Mammary microvascular endothelial cell (primary cell): ENCODE measurements around a stretch of chr13.

DNA sequence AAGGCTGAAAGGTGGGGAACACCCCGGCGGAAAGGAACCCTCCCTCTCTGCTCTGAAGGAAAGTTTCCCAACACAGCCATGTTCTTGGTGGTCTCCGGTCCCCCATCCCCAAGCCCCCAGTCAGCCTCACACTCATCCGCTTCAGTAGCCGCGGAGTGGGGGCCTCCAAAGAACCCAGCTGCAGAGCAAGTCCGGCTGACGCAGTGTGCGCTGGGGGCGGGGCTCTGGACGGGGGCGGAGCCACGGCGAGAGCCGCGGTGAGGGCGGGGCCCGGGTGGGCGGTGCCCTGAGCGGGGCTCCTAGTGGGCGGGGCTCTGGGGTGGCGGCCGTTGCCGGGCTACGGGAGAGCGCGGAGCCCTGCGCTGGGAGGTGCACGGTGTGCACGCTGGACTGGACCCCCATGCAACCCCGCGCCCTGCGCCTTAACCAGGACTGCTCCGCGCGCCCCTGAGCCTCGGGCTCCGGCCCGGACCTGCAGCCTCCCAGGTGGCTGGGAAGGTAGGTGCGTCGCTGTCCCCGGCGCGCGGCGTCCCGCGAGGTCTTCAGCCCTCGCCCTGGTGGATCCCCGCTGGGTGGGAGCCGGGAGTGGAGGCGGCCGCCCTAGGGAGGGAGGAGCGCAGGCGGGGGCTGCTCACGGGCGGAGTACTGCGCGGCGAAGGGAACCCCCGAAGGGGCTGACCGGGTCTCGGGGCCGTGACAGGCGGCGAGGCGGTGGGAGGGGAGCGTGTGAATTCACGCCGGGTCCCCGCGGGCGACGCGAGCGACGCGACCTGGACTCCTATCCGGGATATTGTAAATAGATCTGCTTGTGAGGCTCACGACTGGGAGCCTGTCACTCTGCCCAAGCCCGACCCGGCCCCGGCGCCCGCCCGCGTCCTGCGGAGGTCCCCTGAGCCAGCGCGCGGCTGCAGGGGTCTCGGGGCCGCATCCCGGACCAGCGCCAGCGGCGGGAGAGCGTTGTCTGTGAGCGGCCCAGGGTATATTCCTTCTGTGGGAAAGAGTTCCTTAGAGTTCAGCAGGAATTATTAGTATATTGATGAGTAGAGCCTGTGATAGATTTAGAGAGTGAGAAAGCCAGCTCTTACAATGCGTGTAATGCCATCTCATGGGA is 9.2 kb downstream of the TNFRSF19 start:
- RAMPAGE, long total RNA = no peak

GRCh38 chr13:23637593-23638058 is 67.4 kb downstream of the TNFRSF19 start:
- RAMPAGE, long total RNA = no peak

DNA sequence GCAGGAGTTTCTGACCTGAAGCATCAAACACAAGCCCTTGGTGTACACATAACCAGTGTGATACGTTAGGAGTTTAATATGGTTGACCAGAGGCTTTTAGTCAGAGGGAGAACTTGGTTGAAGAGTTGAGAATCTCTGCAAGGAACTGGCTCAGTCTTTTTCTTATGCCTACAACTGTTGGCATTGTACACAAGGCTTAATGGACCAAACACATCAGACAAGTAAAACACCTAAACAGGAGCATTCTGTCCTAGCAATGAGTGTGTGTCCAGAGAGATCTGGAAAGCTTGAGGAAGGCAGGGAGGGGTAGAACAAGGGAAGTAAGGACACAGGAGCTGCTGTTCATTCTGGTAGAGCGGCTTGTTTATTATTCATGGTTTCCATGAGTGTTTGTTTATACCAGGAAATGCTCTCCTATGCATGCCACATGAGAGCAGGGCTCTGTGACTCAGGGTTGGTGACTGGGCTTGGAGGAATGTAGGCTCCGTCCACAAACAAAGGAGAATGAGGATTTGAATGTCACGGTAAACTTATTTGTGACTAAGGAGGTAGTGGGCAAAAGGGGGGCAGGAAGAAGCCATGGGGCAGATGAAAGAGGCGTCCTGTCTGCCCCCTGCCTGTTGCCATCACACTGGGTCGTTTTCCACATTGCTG is 11.9 kb upstream of the SPATA13 start:
- RAMPAGE, long total RNA = no peak

GRCh38 chr13:24194328-24194924 is 33.9 kb downstream of the SPATA13 start:
- RAMPAGE, long total RNA = no peak

DNA sequence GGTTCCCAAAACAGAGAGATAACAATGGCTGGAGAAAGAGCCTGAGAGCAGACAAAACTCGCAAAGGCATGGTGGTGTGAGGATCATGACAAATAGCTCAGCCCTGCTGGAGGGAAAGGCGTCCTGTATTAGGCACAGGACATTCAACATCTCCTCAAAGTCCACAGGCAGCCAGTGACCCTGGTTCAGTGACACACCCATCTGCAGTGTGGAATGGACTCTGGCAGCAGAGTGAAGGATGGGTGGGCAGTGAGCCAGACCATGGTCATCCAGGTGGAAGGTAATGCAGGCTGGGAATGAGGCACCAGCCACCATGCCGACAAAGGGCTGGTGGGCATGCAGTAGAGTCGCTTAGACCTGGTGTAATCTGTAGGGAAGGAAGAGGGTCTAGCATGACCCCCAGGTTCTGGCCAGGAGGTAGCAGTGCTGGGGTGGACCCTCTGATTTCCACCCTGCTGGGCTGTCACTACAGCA is 57.5 kb downstream of the SPATA13 start:
- RAMPAGE, long total RNA = no peak

DNA sequence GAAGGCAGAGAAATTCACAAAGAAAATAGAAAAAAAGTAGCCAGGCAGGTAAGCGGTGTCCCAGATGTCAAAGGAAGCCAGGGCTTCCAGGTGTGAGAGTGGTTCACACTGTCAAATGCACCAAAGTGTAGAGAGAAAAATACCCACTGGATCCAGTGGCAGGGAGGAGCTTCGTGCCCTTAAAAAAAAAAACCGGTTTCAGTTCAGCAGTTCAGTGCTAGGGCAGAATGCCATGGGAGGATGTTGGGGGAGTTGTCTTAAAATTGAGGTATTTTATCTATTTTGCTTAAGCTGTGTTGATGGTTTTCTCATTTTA is 47.8 kb upstream of the C1QTNF9 start:
- RAMPAGE, long total RNA = no peak

DNA sequence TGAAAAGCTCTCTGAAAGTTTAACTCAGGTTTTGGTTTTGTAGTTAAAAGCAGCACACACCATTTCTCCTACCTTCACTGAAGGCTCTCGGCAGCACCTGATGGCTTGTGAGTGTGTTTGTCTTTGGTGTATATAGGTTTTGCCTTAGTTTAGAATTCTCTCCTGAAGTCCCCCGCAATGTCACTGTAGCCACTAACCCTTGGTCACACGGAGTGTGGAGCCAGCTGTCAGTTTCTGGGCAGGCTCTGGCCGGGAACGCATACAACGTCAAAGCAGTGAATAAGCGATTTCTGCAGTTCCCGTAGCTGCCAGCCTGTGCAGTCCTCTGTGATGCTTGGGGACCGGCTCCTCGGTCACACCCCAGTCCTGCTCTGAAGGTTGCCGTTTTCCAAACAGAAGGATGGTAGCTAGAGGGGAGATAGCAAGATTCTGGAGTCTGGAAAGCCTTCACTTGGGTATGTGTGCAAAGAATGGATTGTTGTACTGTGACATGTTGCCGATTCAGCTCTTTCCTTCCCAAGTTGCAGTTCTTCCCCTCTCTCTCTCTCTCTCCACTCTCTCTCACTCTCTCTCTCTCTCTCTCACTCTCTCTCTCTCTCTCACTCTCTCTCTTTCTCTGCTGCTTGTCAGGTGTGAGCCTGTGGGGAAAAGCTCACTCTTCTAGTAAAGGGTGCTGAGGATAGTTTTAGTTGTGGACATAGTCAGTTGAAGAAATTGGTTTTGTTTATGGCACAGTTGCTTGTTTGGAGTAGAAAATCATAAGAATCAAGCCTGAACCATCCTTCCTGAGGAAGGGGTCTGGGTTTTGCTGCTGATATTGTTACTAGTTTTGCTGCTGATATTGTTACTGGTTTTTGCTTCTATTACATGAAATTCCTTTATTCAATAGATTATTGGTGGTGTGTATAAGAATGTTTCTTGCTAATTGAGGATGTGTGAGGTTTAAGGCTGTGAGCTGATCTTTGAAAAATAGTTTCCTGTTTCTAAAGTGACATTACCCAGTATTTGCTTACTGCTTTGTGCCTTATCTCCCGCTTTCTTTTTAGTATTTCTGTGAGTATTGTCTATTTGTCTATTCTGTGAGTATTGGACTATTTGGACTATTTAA is 38.6 kb upstream of the C1QTNF9 start:
- RAMPAGE, long total RNA = no peak

- RAMPAGE, long total RNA = no peak
These were observed 23.6 kb downstream of the C1QTNF9 start for GRCh38 chr13:24333067-24333363.

DNA sequence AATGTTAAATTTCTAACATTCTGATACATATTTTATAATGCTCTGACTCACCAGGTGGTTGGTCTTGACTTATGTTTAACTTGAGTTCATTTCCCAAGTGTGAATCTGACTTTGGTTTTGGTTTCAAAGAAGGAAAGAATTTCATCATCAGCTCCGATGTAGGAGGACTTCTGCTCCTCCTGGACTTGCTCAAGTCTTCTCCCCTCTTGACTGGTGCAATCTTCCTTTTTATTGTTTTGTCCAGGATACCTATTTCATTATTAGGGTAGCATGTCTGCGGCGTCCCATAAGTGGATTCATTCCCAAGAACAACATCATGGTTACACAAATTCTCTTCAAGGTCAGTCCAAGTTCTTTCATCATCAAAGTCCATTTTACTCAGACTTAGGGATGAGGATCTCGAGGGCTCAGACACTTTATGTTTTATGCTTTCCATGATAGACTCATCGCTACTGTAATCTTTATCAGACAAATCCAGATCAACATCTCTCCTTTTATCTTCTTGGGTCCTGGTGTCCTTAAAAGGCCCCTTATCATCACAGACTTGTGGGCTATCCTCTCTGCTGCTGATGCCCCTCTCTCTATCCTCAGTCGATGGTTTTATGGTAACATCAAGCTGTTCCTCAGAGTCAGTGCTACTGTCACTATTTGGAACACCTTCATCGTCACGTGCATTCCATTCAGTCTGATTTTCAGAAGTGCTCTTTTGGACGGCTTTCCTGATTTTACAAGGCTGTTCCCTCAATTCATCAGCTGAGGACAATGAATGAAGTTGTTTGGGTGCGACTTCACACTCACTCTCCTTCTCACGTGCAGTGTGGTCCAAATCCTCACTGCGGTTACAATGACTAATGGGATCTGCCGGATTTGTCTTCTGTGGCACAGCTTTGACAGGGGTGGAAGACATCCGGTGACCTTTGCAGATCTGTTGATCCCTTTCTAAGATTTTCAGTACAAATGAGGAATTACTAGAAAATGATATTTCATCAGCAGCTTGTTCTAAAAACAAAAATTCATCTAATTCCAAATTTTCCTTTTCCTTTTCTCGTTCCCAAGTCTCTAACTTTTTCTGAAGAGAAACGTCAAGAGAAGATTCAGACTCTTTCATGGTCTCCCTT is 17.0 kb downstream of the CENPJ start:
- RAMPAGE, long total RNA = no peak

- RAMPAGE, long total RNA = no peak
These were observed 3.0 kb upstream of the CENPJ start for GRCh38 chr13:24925564-24926212.

DNA sequence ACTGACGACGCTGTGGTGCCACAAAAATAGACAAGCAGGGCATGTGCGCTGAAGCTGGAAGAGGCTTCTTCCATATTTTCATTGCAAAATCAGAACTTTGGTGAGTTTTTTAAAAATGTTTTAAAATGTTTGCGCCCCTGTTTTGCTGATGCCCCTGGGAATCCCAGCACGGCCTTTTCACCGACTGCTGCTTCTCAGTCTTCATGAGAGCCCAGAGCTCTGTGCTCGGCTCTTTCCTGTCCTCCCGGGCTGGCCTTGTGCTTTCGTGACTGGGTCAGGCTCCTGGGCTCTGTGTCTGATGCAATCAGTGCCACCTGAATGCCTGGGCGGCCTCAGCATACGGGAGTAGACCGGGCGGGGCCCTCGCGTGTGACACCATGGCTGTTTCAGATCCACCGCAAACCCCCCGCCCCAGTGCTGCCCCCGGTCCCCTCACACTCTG is 21.3 kb downstream of the PABPC3 start:
- RAMPAGE, long total RNA = no peak

DNA sequence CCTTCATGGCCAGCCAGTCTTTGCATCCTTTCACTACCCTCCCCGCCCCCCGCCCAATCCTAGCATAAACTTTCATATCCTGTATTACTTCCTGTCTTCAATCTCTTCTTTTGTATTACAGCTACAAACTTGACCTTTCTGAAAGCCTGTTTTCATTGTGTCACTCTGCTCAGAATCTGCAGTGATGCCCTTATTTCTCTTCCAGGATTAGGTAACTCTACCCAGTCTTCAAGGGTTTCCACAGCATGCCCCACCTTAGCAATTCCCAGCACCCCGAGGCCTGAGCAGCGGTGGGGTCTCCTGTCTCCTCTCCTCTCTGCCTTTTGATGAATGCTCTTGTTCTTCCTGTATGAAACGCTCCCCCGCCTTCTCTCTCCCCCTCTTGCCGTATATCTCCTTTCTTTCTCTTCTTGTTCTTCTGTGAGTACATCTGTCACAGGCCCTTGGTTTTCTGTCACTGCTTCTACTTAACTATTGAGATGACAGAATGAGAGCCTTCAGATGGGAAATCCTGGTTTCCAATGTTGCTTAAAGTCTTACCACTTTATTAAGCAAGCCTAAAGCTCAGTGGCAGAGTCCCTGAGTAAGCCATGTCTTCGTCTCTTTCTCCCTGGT is 145.5 kb downstream of the SHISA2 start:
- RAMPAGE, long total RNA = no peak

DNA sequence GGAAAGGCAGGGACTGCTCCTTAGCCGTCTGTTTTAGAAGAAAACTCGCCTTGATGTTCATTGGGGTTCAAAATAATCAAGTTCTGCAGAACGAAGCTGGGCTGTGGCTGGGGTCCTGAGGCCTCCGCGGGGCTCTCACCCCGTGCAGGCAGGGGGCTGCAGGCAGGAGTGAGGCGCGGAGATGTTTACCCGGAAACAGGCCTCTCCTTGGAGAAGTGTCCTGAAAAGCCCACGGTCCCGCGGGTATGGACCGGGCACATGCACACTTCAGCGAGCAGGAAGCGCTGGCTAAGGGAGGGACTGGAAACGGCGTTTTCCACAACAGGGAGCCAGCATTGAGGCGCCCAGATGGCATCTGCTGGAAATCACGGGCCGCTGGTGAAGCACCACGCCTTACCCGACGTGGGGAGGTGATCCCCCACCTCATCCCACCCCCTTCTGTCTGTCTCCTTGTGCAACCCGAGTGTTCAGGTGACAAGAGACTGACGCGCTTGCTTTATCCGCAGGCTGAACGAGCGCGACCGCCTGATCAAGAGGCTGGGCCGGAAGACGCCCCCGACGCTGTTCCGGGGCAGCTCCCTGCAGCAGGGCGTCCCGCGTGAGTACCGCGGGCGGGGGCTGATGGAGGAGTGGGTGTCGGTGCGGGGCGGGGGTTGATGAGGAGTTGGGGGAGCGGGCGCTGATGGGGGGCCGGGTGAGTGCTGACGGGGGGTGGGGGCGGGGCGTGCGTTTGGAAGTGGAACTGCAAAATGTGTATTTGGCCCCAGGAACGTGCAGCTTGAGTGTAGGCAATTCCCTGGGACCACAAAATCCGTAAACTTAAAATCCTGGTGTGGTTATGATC is 39.6 kb downstream of the SHISA2 start:
- RAMPAGE, long total RNA = no peak

DNA sequence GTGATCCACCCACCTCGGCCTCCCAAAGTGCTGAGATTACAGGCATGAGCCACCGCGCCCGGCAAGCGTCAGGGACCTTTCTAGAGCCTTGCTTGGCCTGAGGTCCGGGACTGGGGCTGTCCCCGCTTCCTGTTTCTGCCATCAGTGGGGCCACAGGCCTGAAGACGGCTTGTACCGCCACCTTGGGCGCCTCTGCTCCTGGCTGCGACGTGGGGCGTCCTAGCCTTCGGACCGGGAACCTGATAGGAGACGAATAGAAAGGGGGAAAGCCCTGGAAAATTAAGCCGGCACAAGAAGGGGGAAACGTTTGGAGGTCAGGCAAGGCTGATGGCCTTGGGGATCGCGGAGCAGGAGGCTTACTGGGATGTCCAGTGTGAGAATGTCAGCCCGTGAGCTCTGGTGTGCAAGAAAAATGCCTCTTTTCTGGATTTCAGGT is 35.1 kb downstream of the RNF6 start:
- RAMPAGE, long total RNA = no peak

DNA sequence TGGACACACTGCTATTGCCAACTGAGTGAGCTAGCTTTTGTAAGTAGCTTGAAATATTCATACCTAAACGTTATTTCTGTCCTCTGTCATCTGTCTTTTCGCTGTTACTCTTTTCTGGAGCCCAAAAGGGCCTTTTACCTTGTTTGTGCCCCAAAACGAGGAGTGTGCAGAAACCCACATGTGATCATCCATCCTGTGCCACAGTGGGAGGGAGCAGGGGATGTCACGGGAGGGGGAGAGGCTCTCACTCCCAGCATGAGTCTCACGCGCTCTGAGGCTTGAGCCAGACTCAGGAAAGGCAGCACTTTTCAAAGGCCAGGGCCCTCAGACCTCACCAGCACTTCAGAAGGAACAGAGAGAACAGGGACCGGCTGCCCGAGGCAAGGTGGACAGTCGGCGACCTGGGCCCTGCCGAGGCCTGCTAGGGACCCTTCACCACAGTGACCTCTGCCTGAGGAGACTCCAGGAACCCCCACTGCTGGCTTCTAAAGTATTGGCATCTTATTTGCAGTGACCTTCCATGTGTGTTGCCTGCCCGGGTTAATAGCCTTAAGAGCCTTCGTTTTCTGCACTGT is 71.7 kb upstream of the WASF3 start:
- RAMPAGE, long total RNA = no peak

- RAMPAGE, long total RNA = no peak
These were observed 3.9 kb downstream of the WASF3 start for GRCh38 chr13:26561258-26561954.

DNA sequence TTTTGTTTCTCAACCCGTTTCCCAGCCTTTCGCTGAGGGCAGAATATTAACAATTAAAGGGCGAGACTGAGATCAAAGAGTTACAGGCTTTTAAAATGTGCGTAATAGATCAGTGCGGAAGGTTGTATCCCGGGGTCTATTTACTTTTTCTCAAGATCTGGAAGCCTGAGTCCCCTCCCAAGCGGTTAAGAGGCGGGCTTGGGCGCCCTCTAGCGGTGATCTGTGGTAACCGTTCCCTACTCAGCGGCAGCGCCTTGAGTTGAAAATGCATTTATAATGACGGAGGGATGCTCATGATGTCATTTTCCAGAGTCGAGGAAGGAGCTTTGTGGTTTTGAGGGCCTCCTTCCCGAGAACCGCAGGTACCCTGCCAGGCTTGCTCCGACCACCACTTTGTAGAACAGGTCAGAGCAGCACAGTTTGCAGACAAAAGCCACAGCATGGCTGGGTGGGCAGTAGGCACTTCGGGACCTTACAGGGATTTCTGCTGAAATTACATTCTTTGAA is 169.7 kb upstream of the GPR12 start:
- RAMPAGE, long total RNA = no peak

- RAMPAGE, long total RNA = no peak
These were observed 202.9 kb downstream of the USP12 start for GRCh38 chr13:26968276-26969581.

- RAMPAGE, long total RNA = no peak
These were observed 116.1 kb downstream of the USP12 start for GRCh38 chr13:27055342-27056013.

GRCh38 chr13:27125659-27126281 is 45.8 kb downstream of the USP12 start:
- RAMPAGE, long total RNA = no peak